ENCODE results near the genes TCF21, ALDH8A1 and MYB.

DNA sequence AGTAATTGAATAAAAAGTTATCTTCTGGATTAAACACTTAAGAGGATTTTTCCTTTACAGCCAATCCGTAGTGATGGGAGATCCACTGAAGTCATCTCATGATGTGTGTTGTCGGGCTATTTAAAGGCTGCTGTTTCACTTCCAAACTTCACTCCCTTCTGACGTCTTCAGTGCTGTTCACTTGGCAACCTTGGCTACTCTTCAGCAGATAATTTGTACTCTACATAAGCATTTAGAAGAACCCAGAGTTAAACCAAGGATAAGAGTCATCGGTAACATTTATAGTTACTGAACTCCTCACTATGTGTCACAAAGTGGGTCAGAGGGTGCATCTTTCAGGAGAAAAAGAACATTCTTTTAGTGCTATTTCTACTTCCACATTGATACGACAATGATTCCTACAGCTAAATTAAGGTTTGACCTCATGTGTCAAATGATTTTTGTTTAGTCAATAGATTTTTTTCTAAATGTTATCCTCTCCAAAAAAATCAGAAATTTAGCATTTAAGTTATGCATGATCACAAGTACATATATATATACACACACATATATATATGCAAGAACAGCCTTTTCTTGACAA, 179.0 kb upstream of the EYA4 start:
- PRO-cap: bidirectional peak, plus-strand start at position 310 of the sequence, minus-strand start at position 93 of the sequence
- RAMPAGE, long total RNA, 2 experiments: no peak in any of the 2 experiments

GRCh38 chr6:133243290-133243763, 2.2 kb downstream of the EYA4 start:
- PRO-cap: no peak
- RAMPAGE, long total RNA, 2 experiments: no peak in any of the 2 experiments

DNA sequence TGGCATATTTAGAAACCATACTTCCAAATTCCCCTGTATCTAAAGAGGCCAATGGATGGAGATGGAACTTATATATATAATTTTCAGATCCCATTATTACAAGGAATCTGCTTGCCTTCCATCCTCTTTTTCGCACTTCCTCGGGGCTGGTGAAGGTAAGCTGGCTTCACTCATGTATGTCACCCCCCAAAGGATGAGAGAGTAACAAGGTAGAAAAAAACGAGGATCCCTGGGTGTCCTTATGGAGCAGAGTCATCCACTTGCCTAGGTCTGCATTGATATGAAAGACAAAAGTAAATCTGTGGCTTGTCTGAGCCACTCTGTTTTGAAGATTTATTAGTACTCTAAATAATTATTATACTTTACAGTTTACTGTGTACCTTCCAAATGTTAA, 7.0 kb upstream of the TCF21 start:
- PRO-cap: no peak
- RAMPAGE, long total RNA, 2 experiments: no peak in any of the 2 experiments

DNA sequence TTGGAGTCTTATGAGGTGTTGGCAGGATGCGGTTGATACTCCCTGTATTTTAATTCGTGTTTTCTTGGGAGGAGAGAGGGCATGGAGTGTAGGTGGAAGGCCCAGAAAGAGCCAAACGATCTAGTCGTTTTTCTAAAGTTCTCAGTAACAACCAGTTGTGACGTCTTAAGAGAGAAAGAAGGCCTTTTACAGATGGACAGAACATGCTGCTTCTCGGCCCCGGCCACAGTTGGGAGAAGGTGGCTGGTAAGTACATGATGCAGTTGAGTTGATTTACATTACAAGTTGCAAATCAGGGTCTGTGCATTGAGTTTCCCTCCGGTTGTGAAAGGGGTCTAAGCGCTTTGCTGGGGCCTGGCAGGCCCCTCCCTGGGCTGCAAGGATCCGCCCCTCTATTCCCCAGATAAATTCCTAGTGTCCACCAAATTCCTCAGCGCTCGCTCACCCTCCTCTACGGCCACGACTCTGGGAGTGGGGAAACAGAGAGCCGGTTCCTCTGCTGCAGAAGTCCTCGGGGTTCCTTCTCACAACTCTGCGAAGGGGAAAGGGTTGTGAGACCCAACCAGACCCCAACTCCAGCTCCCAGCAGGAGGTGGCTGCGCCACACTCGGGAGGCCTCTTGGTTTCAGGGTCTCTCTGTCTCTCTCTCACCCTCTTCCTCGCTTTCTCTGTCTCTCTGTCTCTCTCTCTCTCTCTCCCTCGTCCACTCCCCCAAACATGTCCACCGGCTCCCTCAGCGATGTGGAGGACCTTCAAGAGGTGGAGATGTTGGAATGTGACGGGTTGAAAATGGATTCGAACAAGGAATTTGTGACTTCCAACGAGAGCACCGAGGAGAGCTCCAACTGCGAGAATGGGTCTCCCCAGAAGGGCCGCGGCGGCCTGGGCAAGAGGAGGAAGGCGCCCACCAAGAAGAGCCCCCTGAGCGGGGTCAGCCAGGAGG, at the start of gene TCF21:
Gene TCF21, plus strand, starts transcription at position 433 of the 943 bp plus-strand sequence.
- PRO-cap: bidirectional peak, plus-strand start at position 433 of the sequence, minus-strand start at position 368 of the sequence
- RAMPAGE, long total RNA, 2 experiments: start-site peak on the plus strand in 1 of 2 experiments, centred at position 459 of the sequence, 10 reads per replicate

GRCh38 chr6:133959785-133960725, 7.0 kb downstream of the TBPL1 start:
- PRO-cap: no peak
- RAMPAGE, long total RNA, 2 experiments: no peak in any of the 2 experiments

DNA sequence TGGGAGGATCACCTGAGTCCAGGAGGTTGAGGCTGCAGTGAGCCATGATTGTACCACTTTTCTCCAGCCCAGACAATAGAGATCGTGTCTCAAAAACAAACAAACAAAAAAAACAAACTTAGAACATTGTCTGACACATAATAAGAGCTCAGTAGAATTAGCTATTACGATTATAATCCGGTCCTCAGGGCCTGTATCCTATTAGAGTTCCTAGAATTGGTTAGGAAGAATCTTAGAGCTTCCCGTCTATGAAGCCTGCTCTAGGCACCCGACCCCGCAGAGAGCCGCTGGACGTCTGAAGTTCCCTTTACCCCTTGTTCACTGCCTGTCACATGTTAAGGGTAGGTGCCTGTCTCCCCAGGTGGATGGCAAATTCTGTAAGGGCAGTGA, 113.9 kb upstream of the SLC2A12 start:
- PRO-cap: no peak
- RAMPAGE, long total RNA, 2 experiments: no peak in any of the 2 experiments

DNA sequence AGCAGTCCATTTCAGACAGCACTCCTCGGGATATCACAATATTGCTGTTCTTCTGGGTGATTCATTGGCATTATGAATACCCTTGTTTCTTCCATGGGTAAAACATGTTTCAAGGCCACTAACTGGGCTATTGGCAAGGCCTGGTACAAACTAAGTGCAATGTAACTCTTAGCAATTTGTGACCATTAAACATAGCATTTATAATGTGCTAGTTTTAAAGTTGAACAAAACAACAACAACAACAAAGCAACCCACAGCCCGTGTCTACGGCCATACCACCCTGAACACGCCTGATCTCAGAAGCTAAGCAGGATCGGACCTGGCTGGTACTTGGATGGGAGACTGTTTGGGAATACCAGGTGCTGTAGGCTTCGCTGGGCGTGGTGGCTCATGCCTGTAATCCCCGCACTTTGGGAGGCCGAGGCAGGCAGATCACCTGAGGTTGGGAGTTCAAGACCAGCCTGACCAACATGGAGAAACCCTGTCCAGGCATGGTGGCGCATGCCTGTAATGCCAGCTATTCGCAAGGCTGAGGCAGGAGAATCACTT, 61.1 kb downstream of the SGK1 start:
- PRO-cap: no peak
- RAMPAGE, long total RNA, 2 experiments: no peak in any of the 2 experiments

DNA sequence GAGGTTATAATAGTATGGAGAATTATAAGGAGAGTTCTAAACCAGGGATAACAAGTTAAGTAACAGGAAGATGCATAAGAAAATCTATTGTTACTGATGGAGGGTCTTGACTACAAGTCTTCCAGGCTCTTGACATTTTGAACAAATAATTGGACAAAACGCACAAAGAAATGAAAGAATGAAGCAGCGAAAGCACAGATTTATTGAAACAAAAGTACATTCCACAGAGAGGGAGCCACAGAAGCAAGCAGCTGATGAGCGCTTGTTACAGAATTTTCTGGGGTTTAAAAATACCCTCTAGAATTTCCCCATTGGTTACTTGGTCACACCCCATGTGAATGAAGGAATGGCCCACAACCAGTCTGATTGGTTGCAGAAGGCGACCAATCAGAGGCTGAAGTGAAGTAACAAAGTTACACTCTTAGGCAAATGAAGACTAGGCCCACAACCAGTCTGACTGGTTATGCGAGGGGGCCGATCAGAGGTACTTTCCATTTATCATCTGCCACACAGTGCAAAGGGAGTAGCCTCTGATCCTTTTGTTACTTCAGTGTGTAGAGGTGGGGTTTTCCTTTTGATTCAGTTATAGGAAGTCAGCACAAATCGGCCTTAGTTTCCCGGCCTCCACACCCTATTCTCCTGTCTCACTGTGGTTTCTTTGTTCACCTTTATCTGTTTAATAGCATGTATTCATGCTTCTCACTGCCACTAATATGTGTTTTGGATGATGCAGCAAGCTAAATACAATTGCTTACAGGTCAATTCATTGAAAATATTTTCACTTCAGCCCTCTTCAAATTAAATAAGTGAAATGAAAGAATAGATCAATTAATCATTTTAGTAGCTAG, 61.1 kb upstream of the SGK1 start:
- PRO-cap: unidirectional peak, plus-strand start at position 451 of the sequence
- RAMPAGE, long total RNA, 2 experiments: no peak in any of the 2 experiments

DNA sequence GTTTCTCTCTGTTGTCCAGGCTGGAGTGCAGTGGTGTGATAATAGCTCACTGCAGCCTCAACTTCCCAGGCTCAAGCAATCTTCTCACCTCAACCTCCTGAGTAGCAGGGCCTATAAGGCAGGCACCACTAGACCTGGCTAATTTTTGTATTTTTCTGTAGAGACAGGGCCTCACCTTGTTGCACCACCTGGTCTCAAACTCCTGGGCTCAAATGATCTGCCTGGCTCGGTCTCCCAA, 81.7 kb upstream of the SGK1 start:
- PRO-cap: unidirectional peak, minus-strand start at position 135 of the sequence
- RAMPAGE, long total RNA, 2 experiments: no peak in any of the 2 experiments

- PRO-cap: no peak
- RAMPAGE, long total RNA, 2 experiments: no peak in any of the 2 experiments
Measured at GRCh38 chr6:134491420-134491943, 173.6 kb upstream of the SGK1 start.

DNA sequence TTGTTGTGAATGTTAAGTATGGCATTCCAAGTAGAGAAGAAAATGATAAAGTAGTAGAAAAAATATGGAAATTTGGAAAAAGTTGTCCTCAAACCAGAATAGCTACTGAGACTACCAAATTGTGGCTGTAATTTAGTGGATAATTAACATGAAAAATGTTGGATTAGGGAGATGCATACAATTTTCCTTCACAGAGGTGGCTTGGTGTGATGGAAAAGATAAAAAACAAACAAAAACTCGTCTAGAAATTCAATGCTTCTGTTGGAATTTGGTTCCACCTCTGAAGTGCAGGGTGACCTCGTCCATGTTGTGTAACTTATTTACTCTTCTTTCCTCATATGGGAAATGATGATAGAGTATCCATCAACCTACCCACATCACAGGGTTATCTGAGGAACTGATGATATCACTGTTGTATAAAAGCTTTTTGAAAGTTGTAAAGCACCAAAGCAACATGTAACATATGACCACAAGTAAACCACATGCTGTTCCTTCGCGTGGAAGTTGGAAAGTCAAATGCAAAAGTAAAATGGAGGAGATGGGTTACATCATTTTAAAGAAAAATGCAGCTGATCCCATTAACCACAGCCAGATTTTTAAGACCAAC, 211.9 kb upstream of the SGK1 start:
- PRO-cap: no peak
- RAMPAGE, long total RNA, 2 experiments: no peak in any of the 2 experiments

DNA sequence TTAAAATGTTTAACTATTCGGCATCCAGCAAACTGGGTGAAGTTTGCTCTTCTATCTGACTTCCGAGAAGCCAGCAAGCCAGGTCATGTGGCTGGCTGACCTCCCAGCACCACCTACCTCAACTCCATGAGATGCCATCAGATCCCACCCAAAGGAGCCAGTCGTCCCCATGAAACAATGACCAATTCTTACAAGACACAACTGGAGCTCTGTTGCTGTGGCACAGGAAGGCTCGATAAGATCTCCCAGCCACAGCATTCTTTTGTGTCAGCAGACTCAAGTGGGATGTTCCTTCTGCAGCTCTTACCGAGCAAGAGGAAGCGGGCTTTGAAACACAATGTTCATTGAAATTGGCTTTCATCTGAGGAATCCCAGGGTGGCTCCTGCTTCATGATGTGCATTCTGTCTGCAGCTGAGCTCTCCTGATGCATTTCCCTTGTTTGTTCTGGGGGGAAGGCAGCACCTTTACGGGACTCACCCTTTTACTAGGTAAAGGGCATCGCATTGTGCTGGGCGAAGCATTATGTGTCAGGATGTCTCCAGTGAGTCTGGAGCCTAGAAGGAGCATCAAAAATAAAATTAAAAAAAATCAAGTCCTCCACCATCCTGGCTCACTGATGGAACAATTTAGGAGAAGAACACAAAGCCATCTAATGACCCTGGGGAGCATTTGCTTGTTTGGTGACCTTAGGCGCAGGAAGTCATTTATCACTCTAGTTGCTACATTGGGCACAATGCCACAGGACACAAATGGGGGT, 222.0 kb upstream of the SGK1 start:
- PRO-cap: no peak
- RAMPAGE, long total RNA, 2 experiments: no peak in any of the 2 experiments

GRCh38 chr6:134630434-134631309, 312.8 kb upstream of the SGK1 start:
- PRO-cap: unidirectional peak, plus-strand start at chr6:134630739; bidirectional peak, plus-strand start at chr6:134631064, minus-strand start at chr6:134630797
- RAMPAGE, long total RNA, 2 experiments: no peak in any of the 2 experiments

DNA sequence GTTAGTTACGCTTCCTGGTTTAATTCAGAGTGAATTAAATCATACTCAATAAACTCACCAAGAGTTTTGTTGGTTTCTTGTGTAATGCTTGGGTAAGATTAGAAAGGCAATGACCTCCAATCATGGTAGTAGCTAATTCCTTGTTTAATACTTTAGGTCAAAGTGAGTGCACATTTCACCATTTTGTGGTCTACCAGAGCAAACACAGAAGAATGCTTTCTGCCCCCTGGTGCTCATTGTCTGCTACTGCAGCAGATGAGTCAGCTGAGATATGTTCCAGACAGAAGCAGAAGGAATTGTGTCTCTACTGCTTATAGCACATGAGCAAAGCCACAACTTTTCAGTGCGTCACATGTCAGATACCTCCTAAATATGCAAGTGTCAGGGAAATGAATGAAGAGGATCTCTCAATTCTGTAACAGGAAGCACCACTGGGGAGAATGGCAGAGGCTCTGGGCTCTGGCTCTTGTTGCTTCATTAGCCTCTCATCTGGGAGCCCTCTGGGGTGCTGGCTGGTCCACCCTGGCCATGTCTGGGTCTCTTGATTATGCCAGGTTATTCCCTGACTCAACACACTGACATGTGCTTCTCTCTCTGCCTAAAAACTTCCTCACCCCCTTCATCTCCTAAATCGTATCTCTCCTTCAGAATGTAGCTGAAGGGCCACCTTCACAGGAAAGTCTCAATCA, 308.9 kb downstream of the ALDH8A1 start:
- PRO-cap: no peak
- RAMPAGE, long total RNA, 2 experiments: no peak in any of the 2 experiments

- PRO-cap: no peak
- RAMPAGE, long total RNA, 2 experiments: no peak in any of the 2 experiments
Measured at GRCh38 chr6:134840126-134840691, 109.7 kb downstream of the ALDH8A1 start.

GRCh38 chr6:134949966-134950540, at the start of gene ALDH8A1:
ALDH8A1 (minus strand) TSS chr6:134950101.
- PRO-cap: no peak
- RAMPAGE, long total RNA, 2 experiments: no peak in any of the 2 experiments

GRCh38 chr6:135088799-135089256, 34.2 kb upstream of the HBS1L start:
- PRO-cap: no peak
- RAMPAGE, long total RNA, 2 experiments: no peak in any of the 2 experiments

GRCh38 chr6:135110040-135110335, 55.4 kb upstream of the HBS1L start:
- PRO-cap: no peak
- RAMPAGE, long total RNA, 2 experiments: no peak in any of the 2 experiments

- PRO-cap: no peak
- RAMPAGE, long total RNA, 2 experiments: no peak in any of the 2 experiments
Measured at GRCh38 chr6:135122440-135122876, 58.6 kb upstream of the MYB start.

DNA sequence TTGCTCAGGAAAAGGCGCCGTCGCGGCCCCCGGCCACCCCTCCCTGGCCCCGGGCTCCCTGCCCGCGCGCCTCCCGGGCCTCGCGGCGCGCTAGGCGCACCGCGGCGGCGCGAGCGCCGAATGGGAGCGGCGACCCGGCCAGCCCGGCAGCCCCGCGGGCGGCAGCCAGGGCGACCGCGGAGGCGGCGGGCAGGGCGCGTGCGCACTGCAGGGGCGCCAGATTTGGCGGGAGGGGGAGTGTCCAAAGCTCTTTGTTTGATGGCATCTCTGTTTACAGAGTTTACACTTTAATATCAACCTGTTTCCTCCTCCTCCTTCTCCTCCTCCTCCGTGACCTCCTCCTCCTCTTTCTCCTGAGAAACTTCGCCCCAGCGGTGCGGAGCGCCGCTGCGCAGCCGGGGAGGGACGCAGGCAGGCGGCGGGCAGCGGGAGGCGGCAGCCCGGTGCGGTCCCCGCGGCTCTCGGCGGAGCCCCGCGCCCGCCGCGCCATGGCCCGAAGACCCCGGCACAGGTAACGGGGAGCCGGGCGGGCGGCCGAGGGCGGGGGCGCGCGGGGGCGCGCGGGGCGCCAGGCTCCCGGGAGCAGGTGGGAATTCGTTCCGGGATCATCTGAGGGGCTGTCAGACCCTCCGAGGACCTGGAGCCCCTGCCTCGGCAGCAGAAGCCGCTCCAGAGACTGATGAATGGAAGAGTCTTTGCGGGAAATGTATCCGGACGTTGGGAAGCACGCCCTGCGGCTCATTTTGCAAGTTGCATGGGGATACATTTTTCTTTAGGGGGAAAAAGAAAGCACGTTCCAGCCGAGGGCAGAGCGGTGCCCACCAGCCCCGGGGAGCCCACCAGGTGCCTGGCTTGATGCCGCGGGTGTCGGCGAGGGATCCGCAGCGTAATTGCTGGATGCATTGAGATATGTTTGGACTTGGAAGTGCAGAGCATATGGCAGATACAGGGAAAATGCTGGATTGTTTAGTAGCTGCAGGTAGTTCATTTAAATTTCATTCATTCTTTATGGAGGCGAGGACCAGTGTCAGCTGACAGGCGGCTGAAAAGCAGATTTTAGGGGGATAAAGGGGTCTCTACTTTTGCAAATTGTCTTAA, at the start of gene MYB:
Gene MYB, plus strand, starts transcription at position 283 of the 1,098 bp plus-strand sequence.
- PRO-cap: bidirectional peak, plus-strand start at position 371 of the sequence, minus-strand start at position 156 of the sequence
- RAMPAGE, long total RNA, 2 experiments: no peak in any of the 2 experiments